Bronchus fibroblast of lung (primary cell): ENCODE results near the gene GRAMD2A.

GRCh38 chr15:71049001-71049410, 66.3 kb upstream of the THSD4 start:
- RAMPAGE, long total RNA, result no peak

DNA sequence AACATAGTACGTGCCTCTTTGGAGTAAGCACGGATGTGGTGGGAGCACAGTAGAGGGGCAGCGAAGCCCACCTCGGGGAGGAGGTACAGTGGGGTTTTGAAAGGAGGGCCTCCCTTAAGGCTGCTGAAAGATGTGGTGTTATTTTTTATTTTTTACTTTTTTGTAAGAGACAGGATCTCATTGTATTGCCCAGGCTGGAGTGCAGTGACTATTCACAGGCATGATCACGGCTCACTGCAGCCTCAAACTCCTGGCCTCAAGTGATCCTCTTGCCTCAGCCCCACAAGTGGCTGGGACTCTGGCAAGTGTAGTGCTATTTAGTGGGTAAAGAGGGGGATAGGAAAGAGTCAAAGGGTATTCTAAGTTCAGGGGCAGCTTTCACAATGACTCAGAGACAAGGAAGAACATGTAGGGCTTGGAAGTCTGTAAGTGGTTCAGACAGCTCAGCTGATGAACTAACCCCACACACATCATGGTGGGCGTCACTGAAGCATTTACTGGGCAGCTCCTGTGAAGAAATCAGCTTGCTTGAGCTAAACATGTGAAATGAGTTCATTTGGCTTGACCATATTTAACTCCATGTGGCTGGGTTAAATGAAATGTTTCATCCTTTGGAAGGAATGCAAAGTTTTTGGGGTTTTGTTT, 34.7 kb upstream of the THSD4 start:
- RAMPAGE, long total RNA, result no peak

GRCh38 chr15:71136374-71136890, 21.2 kb downstream of the THSD4 start:
- RAMPAGE, long total RNA, result no peak

DNA sequence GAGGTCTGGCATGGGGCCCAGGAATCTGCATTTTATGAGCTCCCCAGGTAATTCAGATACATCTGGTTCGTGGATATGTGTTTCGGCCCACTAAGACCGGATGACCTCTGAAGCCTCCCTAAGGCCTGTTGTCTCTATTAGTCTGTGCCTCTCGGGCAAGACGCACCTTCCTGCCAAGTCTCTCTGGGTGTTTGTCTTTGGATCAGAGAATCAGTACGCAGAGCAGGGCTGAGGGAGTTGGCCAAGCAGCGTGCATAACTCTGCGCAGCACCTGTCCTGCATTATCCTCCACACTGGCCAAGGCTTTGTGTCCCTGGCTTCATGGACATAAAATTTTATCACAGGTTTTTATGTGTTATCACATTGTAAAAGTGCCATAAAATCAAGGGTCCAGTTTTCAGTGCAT, 181.1 kb downstream of the THSD4 start:
- RAMPAGE, long total RNA, result no peak

- RAMPAGE, long total RNA, result no peak
These were observed 222.0 kb downstream of the THSD4 start for GRCh38 chr15:71337087-71337944.

DNA sequence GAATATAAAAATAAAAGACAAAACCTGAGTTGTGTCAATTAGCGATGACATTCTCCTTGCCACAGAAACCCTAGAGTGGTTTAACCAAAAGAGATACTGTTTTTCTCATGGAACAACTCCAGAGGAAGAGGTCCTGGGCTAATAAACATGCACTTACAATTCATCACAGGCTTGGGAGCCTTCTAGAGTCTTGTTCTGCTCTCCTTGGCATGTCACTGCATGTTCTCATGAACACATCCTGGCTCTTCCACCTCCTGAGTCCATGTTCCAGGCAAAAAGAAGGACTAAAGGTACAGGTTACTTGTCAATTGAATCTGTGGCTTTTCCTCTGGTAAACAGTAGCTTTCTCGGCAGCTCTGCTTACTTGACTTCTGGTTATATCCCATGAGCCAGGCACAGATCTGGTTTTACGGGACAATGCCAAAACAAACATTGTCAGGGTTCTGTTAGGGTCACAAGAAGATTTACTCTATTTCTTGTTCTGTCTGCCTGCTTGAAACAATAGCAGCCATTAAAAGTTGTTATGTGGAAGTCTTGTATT, 332.5 kb downstream of the THSD4 start:
- RAMPAGE, long total RNA, result no peak

DNA sequence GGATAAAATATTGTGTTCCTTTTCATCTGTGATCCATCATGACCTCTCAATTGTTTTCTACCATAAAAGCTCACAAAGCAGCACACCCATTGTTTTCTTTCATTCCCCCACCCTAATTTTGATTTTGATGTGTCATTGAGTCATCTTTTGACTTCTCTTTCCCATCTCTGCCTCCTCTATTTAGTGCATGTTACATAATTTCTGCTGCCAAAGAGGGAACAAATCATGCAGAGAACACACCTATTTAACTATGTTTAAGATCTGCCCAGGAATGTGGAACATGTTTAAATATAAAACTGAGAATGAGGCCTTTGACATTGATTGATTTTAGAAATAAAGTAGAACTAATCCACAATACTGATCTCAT, 308.7 kb upstream of the NR2E3 start:
- RAMPAGE, long total RNA, result no peak

DNA sequence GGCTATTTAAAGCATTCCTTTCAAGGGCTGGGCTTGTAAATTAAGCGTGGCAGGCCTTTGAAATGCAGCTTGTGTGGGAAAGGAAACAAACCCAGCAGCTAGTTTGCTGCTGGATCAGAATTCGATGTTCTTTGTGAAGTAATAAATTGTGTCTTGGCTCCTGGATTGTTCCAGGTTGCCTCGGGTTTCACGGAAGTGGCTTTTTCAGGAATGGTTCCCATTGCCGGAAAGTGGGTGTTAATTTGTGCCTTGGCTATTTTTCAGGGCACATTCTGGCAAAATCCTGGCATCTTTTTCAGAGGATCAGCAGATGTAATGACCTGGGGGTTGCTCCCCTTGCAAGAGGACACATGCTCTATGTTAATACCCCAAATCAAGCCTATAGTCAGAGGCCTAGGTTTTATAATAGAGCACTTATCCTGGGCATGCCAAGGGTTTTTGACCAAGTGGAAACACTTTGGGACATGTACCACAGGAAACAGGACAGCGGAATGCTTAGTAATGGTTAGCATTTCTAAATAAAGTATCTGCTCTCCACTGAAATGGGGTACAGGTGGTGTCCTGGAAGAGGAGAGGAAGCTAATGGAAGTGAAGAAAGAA, 294.7 kb upstream of the NR2E3 start:
- RAMPAGE, long total RNA, result no peak

- RAMPAGE, long total RNA, result no peak
These were observed 198.8 kb upstream of the NR2E3 start for GRCh38 chr15:71611551-71611993.

DNA sequence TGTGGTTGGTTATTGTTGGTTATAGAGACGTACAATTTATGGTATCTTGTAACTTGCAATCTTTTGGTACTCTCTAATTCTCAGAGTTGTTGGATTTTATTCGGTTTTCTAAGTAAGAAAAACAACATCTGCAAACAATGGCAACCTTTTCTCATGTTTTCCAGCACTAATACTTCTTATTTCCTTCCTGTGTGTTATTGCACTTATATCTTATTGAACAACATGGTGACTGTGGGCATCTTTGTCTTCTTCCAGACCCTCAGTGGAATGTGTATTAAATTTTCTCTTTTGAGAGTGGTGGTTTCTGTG, 184.3 kb upstream of the NR2E3 start:
- RAMPAGE, long total RNA, result no peak

GRCh38 chr15:71779588-71780732, 30.4 kb upstream of the NR2E3 start:
- RAMPAGE, long total RNA, result no peak

GRCh38 chr15:71925395-71925750, 115.0 kb downstream of the NR2E3 start:
- RAMPAGE, long total RNA, result no peak

- RAMPAGE, long total RNA, result no peak
These were observed at the start of gene GRAMD2A for GRCh38 chr15:72197698-72198623. Gene GRAMD2A (minus strand): TSS chr15:72197787.

GRCh38 chr15:72526526-72526962, 52.4 kb downstream of the ARIH1 start:
- RAMPAGE, long total RNA, result no peak

DNA sequence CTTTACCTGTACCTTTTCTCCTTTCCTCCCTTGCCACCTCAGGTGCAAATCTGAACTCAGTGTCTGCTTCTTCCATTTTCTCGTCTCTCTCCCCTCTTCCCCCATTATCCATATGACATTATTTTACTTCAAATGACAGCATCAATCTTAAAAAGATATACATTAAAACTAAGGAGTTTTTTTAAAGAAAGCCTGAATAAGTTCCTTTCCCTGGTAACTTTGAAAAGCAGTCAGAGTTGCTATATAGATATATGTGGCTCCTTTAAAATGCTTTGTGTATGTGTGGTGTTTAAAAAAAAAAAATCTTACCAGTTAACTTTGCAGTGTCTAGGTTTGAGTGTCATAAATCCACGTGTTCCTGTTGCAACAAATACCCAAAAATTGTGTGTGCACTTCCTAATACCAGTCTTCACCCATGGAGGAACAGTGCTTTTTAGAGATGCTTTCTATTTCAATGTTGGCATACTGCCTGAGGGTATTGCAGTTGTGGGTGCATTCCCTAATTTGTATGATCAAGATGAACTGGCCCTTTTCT, 69.2 kb upstream of the GOLGA6B start:
- RAMPAGE, long total RNA, result no peak

GRCh38 chr15:72779675-72780304, 3.8 kb downstream of the ADPGK start:
- RAMPAGE, long total RNA, result no peak

- RAMPAGE, long total RNA, result no peak
These were observed 53.3 kb upstream of the NEO1 start for GRCh38 chr15:72998847-72999536.

DNA sequence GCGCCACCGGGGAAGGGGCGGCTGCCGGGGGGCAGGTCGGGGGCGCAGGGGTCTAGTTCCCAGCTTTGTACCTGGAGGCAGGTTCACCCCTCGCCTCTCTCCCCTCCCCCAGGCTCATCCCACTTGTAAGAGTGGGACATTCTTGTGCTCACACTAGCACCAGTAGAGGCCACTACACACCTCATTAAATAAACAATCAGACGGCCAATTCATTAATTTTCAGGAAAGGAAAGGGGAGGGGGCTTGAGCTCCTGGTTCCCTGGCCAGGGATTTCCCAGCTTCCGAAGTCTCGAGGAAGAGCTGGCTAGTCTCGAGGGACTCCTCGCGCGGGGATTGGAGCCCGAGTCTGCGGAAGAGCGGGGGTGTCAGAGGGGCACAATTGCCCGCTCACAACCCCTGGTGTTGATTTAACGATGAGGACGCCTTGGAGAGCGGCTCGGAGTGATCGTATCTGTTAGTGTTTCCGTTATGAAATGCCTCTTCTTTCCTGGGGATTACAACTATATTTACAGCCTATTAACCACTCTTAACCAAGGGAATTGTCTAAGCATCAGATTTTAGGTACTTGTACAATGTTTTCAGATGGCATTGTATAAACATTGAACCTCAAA, 826 bp downstream of the NEO1 start:
- RAMPAGE, long total RNA, result no peak

DNA sequence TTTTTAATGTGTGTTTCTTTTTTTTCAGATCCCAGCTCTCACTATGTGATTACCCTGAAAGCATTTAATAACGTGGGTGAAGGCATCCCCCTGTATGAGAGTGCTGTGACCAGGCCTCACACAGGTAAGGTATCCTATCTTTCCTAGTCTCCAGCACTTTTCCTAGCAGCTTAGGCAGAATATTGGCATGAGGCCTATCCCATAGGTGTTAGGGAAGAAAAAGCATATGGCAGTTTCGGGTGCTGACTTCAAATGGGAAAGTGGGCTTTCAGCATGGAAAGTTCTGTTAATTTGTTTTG, 102.5 kb downstream of the HCN4 start:
- RAMPAGE, long total RNA, result no peak

- RAMPAGE, long total RNA, result no peak
These were observed 6.1 kb upstream of the HCN4 start for GRCh38 chr15:73374777-73375256.